Myometrial cell (primary cell): ENCODE measurements around a stretch of chr22.

DNA sequence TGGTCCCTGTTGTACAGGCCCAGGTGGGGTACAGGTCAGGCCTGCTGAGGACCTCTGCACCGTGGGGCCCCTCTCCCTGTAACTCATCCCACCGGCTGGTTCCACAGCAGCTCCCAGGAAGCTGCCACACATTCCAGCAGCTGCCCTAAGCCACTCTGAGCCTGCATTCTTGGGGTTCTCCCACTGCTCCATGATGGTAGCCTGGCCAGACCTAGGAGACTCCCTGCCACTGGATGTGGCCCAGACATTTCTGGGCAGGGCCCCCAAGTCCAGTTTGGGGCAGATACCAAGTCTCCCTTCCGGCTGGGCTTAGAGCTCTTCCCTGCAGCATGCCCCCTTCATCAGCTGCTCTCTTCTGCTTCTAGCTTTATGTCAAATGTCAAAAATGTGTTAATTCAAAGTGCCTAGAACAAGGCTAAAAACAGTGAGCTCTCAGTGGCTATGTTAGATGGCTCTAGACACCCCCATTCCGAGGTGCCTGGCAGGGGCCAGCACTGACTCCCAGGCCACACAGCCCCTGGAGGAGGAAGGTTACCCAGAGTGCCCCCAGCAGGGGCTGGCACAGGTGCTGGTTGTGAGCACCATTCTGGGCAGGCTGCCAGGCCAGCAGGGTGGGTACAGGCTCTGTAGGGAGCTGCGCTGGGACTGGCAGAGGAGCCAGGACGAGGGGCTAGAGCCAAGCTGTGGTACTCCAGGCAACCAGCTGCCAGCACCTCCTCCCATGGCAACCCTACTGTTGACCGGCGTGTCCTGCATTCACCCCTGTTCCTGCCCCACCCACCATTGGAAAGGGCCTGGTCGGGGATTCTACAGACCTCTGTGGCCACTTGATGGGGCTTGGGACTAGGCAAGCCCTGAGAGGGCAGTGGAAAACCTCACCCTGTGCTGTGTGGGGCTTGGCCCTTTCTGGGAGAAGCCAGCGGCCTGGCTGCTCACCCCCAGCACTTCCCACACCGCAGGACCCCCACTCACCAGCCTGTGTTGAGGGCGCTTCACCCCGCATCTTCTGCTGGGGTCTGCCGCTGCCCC, 2.2 kb downstream of the CLDN5 start:
- RAMPAGE, long total RNA: no peak

GRCh38 chr22:19632628-19633140, 81.6 kb upstream of the SEPTIN5 start:
- RAMPAGE, long total RNA: no peak

- RAMPAGE, long total RNA: no peak
Measured at GRCh38 chr22:19749861-19750338, 10.7 kb upstream of the TBX1 start.

DNA sequence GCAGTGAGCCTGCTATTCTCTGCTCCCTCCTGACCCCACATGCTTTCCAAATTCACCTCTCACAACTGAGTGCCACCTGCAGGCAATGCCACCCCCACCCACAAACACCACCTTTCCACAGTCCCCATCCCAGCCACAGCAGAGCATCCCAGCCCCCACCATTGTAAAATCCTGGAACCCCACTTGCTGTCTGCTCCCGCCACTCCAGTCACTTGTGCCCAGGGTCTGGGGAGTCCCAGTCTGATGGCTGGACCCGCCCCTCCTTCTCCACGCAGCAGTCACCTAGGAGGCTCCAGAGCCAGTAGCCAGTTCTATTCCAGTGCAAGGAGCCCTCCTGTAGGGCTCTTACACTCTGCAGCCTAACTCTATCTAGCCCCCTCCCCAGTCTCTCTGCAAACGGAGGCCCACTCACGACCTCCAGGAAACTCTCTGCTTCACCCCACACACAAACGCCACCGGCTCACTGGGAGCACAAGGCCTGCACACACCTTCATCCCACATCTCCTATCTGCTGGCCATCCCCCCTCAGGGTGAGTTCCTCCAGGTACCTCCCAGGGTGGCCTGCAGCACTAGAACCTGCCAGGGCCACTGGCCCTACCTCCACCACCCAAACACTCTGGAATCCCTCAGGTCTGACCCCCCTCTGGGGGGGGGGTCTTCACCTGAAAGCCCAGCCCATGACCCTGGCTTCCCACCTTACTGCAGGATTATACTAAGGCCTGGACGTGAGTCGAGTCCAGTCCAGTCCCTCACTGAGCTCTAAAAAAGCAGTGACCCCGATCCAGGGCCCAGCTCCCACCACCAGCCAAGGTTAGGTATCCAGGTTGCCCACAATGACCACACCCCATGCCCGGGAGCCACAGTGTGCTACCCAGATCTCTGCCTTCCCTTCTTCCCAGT, 1.4 kb downstream of the GNB1L start:
- RAMPAGE, long total RNA: no peak

DNA sequence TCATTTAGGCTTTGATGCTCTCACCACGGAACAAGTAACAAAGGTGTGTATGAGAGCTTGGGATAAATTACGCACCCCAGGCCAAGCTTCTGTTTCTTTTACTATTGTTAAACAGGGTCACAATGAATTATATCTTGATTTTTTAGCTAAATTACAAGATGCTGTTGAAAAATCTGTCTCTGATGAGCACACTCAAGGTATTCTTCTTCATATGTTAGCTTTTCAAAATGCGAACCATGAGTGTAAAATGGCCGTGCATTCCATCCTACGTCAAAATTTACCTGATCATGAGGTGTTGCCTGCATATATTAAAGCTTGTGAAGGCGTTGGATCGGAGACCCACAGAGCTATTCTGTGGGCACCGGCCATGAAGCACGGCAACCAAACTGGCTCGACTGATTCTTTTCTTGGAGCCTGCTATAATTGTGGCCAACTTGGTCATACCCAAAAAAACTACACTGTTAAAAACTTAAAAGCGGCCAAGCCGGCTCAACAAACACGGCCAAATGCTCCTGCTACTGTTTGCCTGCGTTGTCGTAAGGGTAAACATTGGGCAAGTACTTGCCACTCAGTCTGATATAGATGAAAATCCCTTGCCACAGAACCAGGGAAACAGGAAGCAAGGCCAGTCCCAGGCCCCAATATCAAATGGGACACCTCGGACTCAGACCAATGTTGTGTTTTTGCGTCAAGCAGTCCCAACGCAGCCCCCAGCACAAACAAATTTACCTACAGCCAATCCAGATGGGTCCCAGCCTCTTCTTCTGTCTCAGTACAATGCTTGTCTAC, 4.1 kb upstream of the COMT start:
- RAMPAGE, long total RNA: no peak

DNA sequence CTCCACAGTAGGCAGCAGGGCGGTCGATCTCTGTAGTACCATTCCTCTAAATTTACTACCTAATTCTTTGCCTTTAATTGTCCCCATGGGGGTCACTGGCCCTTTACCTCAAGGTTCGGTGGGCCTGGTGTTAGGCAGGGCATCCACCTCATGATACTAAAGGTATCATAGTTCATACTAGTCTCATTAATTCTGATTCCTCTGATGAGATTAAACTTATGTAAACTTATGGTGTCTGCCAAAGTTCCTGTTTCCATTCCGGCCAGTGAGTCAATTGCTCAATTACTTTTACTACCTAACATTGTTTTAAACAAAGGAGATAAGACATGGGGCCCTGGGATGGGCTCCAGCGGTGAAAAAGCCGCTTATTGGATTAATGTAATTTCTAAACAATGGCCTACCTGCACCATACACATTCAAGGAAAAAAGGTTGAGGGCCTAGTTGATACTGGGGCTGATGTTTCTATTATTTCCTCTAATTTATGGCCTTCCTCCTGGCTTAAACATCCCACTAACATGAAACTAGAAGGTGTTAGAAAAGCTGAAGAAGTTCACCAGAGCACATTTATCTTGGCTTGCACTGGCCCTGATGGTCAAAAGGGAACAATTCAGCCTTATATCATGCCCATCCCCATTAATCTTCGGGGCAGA, 3.4 kb upstream of the COMT start:
- RAMPAGE, long total RNA: no peak

GRCh38 chr22:19958915-19960044, 17.7 kb upstream of the TXNRD2 start:
- RAMPAGE, long total RNA: no peak

DNA sequence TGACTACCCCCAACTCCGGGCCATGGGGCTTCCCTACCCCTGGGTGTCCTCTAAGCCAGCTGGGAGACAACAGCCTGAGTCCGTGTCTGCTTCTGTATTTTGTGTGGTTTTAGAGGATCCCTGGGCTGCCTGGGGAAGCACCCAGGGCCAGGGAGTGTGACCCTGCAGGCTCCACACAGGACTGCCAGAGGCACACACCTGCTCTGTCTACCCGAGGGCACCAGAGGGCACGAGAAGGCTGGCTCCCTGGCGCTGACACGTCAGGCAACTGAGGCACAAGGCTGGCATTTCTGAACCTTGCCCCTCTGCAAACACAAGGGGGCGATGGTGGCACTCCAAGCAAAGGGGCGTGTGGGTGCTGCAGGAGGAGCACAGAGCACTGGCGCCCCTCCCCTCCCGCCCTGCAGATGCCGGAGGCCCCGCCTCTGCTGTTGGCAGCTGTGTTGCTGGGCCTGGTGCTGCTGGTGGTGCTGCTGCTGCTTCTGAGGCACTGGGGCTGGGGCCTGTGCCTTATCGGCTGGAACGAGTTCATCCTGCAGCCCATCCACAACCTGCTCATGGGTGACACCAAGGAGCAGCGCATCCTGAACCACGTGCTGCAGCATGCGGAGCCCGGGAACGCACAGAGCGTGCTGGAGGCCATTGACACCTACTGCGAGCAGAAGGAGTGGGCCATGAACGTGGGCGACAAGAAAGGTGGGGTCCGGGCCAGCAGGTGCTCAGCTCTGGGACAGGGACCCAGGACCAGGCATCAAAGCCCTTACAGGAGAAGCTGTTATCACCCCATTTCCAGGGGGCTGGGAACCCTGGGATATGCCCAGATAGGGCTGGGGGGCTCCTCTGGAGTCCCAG, 20.7 kb upstream of the TXNRD2 start:
- RAMPAGE, long total RNA: no peak

- RAMPAGE, long total RNA: no peak
Measured at GRCh38 chr22:19974571-19975111, 33.0 kb upstream of the TXNRD2 start.

GRCh38 chr22:19988731-19989465, 27.7 kb downstream of the ARVCF start:
- RAMPAGE, long total RNA: no peak

DNA sequence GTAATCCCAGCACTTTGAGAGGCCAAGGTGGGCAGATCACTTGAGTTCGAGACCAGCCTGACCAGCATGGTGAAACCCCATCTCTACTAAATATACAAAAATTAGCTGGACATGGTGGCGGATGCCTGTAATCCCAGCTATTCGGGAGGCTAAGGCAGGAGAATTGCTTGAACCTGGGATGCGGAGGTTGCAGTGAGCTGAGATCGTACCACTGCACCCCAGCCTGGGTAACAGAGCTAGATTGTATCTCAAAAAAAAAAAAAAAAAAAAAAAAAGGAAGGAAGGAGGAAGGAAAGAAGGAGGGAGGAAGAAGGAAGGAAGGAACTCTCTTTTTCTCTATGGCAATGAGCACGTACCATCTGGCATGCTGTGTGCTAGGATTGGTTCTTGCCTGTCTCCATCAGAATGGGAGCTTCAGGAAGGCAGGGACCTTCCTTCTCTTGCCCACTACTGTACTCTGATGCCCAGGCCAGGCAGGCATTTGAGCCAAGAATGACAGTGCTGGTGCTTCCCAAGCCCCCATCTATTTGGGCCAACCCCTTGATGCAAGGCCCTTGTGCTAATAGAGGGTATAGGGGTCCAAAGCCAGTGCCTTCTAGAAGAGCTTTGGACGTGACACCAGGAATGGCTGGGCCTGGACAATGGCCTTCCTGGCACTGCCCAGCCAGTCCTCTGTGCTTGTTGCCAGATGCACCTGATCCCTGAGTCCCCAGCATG, 10.7 kb upstream of the DGCR8 start:
- RAMPAGE, long total RNA: no peak

DNA sequence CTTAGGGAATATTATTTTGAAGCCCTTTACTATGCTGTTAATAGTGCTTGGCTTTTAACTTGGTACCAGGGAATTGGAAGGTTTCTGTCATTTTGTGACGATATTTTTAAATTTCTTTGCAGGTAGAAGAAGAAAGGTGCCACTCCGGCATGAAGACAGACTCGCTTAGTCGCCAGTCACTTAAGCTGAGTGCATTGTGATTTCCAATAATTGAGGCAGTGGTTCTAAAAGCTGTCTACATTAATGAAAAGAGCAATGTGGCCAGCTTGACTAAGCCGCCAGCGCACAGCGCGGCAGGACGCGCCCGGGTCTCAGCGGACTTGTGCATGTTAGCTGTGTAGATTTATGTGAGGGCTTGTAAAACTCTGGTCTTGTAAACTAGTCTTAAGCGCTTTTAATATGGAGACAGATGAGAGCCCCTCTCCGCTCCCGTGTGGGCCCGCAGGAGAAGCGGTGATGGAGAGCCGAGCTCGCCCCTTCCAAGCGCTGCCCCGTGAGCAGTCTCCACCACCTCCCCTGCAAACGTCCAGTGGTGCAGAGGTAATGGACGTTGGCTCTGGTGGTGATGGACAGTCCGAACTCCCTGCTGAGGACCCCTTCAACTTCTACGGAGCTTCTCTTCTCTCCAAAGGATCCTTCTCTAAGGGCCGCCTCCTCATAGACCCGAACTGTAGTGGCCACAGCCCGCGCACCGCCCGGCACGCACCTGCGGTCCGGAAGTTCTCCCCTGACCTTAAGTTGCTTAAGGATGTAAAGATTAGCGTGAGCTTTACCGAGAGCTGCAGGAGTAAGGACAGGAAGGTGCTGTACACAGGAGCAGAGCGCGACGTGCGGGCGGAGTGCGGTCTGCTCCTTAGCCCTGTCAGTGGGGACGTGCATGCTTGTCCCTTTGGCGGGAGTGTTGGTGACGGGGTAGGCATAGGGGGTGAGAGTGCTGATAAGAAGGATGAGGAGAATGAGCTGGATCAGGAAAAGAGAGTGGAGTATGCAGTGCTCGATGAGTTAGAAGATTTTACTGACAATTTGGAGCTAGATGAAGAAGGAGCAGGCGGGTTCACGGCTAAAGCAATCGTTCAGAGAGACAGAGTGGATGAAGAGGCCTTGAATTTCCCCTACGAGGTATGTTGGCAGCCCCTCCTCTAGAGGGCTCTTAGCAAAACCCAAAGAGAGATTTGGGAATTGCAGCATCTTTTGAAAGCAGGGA, 5.9 kb downstream of the DGCR8 start:
- RAMPAGE, long total RNA: no peak

GRCh38 chr22:20093330-20093961, 13.4 kb downstream of the DGCR8 start:
- RAMPAGE, long total RNA: no peak

DNA sequence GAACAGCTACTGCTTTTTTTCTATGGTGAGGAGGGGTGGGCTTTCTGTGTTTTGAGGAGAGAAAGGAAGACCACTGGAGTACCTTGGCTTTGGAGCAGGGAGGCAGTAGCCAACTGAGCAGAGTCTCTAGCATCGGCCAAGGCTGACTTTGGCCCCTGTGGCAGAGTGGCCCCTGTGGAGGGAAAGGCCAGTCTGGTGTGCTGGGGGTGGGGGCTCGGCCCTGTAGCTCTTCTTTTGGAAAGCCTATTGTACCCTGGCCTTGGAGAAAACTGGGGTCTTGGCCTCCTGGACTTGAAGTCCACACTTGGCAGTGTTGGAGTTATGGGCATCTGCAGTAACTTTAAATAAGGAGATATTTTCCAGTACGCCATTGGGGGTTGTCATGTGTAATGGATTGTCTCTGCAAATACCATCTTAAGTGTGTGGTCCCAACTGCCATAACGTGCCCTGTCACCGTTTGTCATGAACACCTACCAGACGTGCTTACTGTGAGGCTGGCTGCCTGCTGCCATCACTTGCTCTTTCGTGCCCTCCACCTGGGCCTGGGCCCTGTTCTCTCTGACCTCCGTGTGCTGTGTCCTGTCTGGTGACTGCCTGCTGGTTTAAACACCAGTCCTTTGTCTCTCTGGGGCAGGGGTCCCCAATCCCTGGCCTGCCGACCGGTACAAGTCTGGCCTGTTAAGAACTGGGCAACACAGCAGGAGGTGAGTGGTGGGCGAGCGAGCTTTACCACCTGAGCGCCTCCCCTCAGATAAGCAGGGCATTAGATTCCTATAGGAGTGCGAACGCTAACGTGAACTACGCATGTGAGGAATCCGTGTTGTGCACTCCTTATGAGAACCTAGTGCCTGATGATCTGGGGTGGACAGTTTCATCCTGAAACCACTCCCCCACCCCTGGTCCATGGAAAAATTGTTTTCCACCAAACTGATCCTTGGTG, 3.7 kb upstream of the ZDHHC8 start:
- RAMPAGE, long total RNA: no peak

DNA sequence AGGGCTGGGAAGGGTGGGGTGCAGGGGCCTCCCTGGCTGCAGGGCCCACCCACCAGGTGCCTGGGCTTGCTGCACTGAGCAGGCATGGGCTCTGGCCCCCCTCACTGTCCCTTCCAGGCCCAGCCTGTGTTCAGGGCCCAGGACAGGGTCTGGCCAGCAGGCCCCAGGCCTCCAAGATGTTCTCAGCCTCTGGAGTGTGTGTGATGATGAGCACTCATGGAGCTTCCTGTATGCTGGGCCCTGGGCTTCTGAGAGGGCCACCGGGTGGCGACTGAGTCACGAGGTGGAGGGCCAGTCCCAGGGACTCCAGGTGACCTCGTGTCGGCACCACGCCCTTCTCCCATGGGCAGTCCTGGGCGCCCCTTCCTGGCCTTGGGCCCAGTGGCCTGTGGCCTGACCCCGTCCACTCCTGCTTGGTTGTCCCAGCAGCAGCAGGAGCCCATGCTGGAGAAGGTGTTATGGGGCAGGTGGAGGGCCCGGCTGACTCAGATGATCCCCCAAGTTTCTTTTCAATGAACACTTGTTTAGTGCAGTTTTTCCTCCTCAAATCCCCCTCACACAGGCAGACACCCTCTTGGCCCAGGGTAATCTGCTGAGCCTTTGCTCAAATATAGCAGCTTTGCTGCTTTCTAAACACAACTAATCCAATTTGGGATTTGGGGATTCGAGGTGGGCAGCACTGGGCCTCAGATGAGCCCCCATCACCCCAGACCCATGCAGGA, 56.1 kb upstream of the CCDC188 start:
- RAMPAGE, long total RNA: no peak

DNA sequence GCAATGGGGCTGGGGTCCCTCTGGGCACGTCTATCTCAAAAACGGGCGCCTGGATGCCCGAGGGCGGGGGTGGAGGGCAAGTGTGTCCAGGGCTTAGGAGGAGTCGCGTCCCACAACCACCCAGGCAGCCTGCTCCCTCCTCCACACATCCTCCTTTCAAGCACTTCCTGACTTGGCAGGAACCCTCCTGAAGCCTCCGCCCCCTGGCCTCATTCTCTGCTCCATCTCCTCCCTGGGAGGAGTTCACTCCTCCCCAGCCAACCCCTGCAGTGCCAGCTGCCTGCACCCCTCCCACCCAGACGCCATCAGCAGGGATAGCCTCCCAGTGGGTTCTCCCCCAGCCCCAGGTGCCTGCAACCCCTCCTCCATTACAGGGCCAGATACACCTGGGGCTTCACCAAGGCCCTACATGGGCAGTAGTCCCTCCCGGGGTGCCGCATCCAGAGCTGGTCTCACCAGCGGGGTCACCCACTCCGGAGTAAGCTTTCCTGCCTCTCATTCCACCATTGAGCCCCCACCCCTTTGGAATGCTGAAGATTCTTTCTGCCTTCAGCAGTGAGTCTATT, 24.5 kb downstream of the RTN4R start:
- RAMPAGE, long total RNA: no peak

DNA sequence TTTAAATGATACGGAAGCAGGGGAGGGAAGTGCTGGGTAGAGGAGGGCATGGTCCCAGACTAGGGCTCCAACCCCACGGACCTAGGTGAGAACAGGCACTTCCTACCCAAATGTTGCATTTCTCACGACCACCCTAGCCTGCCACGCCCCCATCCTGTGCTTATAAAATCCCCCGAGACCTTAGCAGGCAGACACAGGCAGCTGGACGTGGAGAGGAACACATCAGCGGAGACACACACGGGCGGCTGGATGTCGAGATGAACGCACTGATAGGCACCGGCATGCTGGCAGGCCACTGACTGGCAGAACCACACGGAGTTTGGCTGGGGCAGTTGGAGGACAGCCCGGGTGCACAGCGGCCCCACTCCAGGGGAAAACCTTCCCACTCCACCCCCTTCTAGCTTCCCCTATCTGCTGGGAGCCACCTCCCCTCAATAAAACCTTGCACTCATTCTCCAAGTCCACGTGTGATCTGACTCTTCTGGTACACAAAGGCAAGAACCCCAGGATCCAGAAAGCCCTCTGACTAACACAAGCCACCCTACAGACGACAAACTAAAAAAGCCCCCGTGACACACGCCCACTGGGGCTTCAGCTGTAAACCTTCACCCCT, 18.9 kb upstream of the RTN4R start:
- RAMPAGE, long total RNA: no peak

- RAMPAGE, long total RNA: no peak
Measured at GRCh38 chr22:20319011-20319913, 598 bp downstream of the DGCR6L start.

- RAMPAGE, long total RNA: no peak
Measured at GRCh38 chr22:20574984-20575614, 67.7 kb downstream of the MED15 start.

DNA sequence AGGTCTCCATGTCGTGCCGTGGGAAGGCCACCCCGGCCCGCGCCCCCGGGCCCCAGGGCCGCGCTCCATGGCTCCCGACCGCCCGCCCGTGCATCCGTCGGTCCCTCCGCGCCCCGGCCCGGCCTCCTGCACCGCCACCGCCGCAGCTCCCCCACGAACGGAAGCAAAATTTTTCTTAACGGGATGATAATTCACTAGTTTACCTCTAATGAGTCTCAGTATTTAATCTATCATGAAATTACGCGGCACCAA, 102.8 kb upstream of the SERPIND1 start:
- RAMPAGE, long total RNA: no peak